H4 (cell line): ENCODE measurements around a stretch of chr3.

- RAMPAGE, long total RNA, result no peak
These were observed 949 bp downstream of the CMTM8 start for GRCh38 chr3:32239212-32240046.

- RAMPAGE, long total RNA, result no peak
These were observed 44.8 kb downstream of the CMTM8 start for GRCh38 chr3:32283269-32283768.

GRCh38 chr3:32320896-32321445, 70.7 kb upstream of the CMTM7 start:
- RAMPAGE, long total RNA, result no peak

DNA sequence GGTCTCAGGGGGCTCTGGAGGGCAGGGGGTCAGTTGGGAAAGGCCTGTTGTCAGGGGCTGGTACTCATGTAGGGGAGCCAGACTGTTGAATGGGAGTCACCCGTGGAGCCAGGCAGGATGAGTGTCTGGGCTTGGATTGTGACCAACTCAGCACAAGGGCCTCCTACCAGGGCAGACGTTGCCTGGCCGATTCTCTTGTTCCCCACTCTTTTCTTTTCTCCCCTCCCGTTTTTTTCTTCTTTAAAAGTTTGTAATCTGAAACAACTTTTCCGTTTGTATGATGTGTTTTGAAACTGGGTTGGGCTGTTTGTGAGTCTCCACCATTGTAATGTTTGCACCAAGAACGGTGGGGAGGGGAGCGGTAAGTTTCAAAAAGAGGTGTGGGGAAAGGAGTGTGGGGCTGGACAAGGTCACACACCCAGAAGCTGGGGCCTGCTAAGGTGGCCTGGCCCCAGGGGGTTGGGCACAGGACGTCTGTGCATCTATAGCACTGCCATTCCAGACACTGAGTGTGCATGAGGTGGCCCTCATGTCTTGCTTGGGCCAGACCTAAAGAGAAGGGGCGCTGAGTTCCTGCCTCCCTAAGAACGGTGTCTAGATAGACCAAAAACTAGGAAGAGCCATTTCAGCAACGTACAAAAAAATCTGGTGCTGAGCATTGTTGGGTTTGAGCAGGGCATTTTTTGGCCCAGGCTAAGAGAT, 1.2 kb downstream of the CMTM7 start:
- RAMPAGE, long total RNA, result no peak

GRCh38 chr3:32419719-32421078, 28.5 kb downstream of the CMTM7 start:
- RAMPAGE, long total RNA, result no peak

- RAMPAGE, long total RNA, result no peak
These were observed 36.7 kb downstream of the CMTM7 start for GRCh38 chr3:32428360-32428843.

DNA sequence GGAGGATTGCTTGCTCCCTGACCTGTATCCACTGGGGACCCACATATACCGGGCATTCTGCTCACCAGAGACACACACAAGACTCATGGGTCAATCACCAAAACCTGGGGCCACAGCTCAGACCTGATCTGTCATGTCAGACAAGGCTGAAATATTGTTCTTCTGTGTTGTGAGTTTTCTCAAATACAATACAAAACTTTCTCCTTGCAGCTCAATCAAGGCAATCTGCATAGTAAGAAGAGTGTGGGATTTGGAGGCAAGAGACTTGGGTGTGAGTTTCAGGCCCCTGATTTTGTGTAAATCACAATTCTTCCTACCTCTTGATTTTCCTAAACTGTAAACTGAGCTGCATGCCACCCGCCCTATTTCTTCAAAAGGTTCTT, 38.1 kb downstream of the CCR4 start:
- RAMPAGE, long total RNA, result no peak

- RAMPAGE, long total RNA, result no peak
These were observed 52.2 kb downstream of the GLB1 start for GRCh38 chr3:33044790-33045044.

GRCh38 chr3:33388302-33389403, 51.6 kb downstream of the UBP1 start:
- RAMPAGE, long total RNA, result no peak

GRCh38 chr3:33395946-33396438, 44.2 kb downstream of the UBP1 start:
- RAMPAGE, long total RNA, result no peak

GRCh38 chr3:33438858-33439310, 1.3 kb downstream of the UBP1 start:
- RAMPAGE, long total RNA, result no peak

GRCh38 chr3:33592999-33593717, 124.9 kb downstream of the CLASP2 start:
- RAMPAGE, long total RNA, result no peak

DNA sequence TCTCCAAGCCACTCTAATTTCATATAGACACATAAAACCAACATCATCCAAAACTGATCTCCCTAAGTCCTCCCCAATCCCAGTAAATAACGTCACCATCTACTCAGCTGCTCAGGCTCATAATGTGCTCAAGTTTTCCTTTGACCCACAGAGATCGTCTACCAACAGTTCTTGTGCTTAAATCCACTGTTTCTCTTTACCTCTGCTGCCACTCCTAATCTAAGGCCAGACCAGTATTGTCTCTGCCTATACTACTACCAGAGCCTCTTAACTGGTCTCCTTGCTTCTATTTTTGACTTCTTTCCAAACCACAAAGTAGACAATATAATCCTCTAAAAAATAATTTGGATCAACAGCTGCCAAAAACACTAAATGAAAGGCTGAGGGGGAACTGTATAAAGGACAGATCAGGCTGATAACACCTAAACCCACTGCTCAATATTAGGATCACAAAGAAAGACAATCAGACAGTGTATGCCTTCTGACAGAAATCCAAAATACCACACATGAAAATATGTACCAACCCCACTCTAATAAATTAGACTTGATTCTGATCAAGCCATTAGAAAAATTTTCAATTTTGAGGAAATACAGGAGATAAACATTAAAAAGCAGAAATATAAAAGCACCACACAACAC, 65.2 kb downstream of the CLASP2 start:
- RAMPAGE, long total RNA, result no peak

DNA sequence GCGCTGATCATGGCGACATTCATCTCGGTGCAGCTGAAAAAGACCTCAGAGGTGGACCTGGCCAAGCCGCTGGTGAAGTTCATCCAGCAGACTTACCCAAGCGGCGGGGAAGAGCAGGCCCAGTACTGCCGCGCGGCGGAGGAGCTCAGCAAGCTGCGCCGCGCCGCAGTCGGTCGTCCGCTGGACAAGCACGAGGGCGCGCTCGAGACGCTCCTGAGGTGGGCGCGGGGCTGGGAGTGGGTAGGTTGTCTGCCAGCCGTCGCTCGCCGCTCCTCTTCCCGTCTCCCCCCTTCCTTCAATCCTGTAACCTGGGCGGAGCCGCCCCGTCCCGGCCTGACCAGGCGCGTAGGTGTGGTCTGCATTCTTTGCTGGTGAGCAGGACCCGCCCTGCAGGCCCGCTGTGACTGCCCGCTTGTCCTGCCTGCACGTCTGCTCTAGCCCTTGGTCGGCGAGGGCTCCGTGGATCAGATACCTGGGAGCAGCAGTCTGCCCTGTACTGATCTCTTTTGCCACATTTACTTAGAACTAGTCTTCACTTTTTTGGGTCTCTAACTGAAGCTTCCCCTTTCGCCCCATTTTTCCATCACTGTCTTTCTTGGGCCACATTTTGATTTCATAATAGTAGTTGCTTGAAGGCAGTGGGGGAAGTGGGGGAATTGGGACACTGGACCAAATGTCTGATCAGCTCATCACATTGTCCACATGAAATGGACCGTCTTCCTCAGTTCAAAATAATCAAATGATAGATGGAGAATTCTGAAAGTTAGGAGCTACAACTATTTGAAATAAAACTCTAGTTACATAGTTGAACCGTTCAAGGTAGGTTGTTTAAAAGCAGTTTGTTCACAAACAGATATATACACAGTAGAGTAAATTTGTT, 530 bp downstream of the PDCD6IP start:
- RAMPAGE, long total RNA, result no peak

- RAMPAGE, long total RNA, result no peak
These were observed 67.9 kb downstream of the PDCD6IP start for GRCh38 chr3:33866095-33866978.

DNA sequence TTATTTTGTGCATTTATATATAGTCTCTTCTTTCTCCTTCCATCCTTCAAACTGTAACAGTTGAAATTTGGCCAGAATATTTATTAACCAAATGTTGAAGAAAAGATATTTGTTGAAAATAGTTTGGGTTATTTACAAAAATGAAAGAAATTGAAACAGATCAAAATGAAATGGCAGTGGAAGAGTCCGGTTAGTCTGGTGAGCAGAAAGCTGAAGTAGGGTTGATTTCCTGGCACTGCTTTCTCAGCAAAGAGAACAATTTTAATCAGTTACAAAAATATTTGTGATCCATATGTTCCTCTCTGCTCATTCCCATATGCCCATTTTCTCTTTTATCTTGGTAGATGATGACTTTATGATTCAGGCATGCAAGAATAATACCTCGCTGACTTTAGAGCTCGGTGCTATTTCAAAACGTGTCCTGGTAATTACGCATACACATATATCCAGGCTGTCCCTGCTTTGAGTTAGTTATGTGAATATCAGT, 38.4 kb downstream of the ARPP21 start:
- RAMPAGE, long total RNA, result no peak

DNA sequence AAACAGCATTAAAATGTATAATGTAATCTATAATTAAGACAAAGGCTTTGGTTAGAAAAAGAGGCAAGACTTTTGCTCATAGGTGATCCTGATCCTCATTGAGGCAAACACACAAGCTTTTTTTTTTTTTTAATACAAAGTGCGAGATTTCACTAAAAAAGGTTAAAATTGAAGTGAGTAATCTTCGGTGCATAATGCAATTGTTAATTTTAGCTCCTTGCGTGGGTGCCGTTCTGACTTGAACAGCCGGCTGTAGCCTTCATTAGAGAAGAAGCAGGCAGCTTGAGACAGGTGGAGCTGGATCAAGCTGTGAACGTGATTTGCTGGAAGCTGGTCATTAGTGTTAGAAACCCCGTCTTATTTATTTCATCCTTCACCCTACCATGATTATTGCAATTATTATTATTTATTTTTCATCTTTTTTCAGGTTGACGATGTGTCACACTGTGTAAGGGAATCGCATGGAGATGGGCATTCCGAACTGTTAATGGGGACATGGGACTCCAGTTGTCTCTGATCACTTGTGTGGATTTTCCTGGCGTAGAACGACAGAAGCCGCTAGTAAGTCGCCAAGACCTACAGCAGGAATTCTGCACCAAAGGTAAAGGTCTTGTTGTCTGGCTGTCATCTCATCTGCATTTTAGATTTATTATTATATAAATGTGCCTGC, 40.2 kb downstream of the ARPP21 start:
- RAMPAGE, long total RNA, result no peak

GRCh38 chr3:36381269-36381923, 1.1 kb downstream of the STAC start:
- RAMPAGE, long total RNA, result no peak

GRCh38 chr3:36957927-36958444, 13.1 kb upstream of the TRANK1 start:
- RAMPAGE, long total RNA, result no peak

DNA sequence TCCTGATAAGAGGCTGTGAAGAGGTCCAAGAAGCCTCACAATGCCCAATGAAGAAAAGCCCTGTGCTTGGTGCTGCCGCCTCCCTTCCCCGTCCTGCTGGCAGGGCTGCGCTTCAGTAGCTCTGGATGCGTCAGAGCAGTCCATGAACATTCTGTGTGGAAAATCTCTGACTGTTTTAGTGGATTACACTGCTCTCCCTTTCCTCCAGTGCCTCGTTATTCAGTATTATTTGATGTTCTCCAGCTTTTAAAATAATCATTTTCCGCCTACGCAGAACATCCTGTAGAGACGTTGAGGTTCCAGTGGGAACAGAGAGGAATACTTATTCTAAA, 39.7 kb downstream of the MLH1 start:
- RAMPAGE, long total RNA, result no peak